Tibial nerve (tissue), 3 donors: ENCODE measurements around a stretch of chr20.

DNA sequence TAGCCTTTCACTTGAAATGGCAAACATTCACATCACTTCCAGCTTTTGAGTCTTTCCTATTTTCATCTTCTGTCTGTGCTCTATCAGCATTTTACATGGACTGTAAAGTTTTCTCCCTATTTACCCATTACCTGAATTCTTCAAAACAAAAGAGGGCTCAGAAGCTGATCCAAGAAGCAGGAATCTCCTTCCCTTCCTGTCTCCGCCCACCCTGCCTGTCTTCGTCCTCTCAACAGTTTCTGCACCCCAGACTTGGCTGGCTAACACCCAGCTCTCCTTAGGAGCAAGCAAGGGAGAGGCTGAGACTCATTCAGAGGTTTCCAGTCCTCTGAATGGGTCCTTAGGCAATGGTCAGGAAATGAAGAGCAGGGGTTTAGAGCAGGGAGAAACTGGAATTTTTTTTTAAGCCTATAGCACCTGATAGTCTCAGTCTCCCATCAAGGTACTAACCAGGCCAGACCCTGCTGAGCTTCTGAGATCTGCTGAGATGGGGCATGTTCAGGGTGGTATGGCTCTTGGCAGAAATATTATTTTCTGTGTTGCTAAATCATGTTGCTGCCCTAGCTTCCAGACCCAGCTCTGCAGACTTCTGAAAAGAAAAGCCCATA is 74.4 kb upstream of the CD93 start:
- PRO-cap: no peak
- RAMPAGE, long total RNA, 3 experiments: no peak in any of the 3 experiments

DNA sequence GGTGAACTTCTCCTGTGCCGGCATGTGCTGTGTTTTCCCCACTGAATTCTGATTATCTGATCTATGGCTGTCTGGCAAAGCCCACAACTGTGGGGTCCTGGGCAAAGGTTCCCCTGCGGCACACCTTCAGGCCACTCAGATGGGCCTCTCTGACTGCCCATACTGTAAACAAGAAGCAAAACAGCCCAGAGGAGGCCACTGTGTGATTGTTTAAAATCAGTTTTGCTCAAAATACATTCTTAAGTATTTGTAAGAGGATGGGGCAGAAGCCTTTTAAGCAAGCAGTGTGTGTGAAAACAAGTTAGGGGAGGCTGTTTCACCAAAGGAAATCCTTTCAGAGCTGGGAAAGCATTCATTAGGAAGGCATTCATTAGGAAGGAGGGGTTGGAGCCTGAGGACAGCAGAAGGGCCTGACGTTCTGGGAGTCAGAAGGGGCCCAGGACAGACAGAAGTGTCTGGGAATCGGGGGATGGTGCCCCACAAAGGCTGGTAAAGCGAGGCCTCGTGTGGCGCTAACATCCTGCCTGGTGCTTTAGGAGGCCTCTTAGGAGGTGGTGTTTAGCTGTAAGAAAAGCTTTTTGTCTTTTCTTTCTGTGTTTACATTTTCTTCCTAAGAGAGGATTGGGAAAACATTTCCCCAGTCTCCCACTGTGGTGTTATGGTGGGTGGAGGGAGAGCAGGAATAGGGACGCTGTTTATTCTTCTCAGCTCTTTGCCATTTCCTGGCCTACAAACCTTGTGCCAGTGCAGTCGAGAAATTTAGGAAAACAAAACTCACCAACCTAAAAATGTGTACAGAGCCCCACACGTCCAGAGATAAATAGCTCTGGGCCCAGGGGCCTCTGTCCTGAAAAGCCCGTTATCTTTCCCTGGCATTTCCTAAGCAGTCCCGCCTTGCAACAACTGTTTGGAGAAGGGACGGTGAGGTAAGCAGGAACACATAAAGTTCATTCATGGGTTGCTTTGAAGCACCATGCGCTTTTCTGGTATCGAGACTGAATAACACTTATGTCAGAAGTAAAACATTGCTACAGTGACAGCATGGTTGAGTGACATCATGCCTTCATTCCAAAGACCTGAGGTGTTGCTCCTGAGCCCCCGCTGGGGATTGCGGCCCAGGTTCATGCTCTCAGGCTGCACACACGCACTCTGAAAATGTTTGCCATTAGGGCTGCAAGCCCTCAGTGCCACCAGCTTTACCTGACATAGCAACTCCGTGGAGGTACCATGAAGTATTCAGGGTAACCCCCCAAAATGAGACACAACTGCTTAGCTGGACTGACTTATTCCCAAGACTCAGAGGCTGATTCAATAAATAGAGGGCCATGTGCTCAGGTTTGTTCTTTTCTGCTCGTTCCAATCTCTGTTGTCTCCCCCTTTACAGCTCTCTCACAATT is 80.3 kb upstream of the NXT1 start:
- PRO-cap: no peak
- RAMPAGE, long total RNA, 3 experiments: no peak in any of the 3 experiments

GRCh38 chr20:23626302-23626639 is 11.5 kb downstream of the CST3 start:
- PRO-cap: bidirectional peak, plus-strand start at chr20:23626513, minus-strand start at chr20:23626405
- RAMPAGE, long total RNA, 3 experiments: no peak in any of the 3 experiments

GRCh38 chr20:23986523-23987011 is 2.0 kb downstream of the GGTLC1 start:
- PRO-cap: no peak
- RAMPAGE, long total RNA, 3 experiments: no peak in any of the 3 experiments

GRCh38 chr20:24389663-24390284 is 79.7 kb upstream of the SYNDIG1 start:
- PRO-cap: no peak
- RAMPAGE, long total RNA, 3 experiments: no peak in any of the 3 experiments

- PRO-cap: no peak
- RAMPAGE, long total RNA, 3 experiments: no peak in any of the 3 experiments
Observed at GRCh38 chr20:24930144-24930860, 18.8 kb upstream of the CST7 start.

GRCh38 chr20:24965009-24965781 is 16.1 kb downstream of the CST7 start:
- PRO-cap: no peak
- RAMPAGE, long total RNA, 3 experiments: no peak in any of the 3 experiments

DNA sequence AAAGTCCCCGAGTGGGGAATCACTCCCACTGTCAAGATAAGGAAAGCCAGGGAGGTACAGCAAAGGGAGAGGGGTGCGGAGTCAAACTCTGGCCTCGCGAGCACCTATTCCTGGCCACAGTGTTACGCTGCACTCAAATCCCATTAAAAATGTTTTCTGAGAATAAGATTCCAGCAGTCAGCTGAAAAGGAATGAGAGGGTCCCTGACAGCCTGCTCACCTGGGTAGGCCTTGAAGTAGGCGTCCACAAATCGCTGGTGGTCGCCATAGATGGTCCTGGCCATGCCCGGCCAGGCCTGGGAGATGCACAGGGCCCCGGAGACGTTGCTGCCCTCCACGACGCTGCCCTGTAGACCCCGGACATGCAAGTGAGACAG is 20.8 kb upstream of the APMAP start:
- PRO-cap: no peak
- RAMPAGE, long total RNA, 3 experiments: no peak in any of the 3 experiments

- PRO-cap: no peak
- RAMPAGE, long total RNA, 3 experiments: start-site peak on the minus strand in 1 of 3 experiments, at chr20:25013970-25013990 at its widest, 19 reads per replicate
Observed at GRCh38 chr20:25013813-25014096, 21.2 kb upstream of the APMAP start.

- PRO-cap: no peak
- RAMPAGE, long total RNA, 3 experiments: start-site peak on the minus strand in 1 of 3 experiments, at chr20:25030725-25031003 at its widest, 24 reads per replicate
Observed at GRCh38 chr20:25030578-25030937, 27.4 kb downstream of the ACSS1 start.

GRCh38 chr20:25049569-25050483 is 8.1 kb downstream of the ACSS1 start:
- PRO-cap: no peak
- RAMPAGE, long total RNA, 3 experiments: no peak in any of the 3 experiments

- PRO-cap: no peak
- RAMPAGE, long total RNA, 3 experiments: no peak in any of the 3 experiments
Observed at GRCh38 chr20:25055897-25056958, 1.7 kb downstream of the ACSS1 start.

GRCh38 chr20:25178680-25179200 is 16.8 kb upstream of the ENTPD6 start:
- PRO-cap: no peak
- RAMPAGE, long total RNA, 3 experiments: no peak in any of the 3 experiments

DNA sequence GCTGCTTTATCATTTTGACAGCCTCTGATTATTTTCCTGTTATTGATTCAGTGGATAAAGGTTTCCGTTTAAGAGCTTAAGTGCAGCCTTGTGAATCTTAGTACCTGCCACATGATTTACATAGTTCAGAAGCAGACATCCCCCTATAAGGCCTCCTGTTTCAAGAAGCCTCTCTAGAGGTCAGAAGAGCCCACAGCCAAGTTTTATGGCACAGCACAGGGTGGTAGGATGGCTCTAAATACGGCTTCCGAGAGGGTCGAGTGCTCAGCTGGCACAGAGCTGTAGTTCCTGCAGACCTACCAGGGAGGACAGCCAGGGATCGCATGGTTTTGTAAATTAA is 17.6 kb upstream of the PYGB start:
- PRO-cap: no peak
- RAMPAGE, long total RNA, 3 experiments: no peak in any of the 3 experiments

GRCh38 chr20:25246298-25246877 is 1.5 kb upstream of the PYGB start:
- PRO-cap: no peak
- RAMPAGE, long total RNA, 3 experiments: no peak in any of the 3 experiments

GRCh38 chr20:25319047-25319655 is 71.3 kb downstream of the PYGB start:
- PRO-cap: no peak
- RAMPAGE, long total RNA, 3 experiments: no peak in any of the 3 experiments

DNA sequence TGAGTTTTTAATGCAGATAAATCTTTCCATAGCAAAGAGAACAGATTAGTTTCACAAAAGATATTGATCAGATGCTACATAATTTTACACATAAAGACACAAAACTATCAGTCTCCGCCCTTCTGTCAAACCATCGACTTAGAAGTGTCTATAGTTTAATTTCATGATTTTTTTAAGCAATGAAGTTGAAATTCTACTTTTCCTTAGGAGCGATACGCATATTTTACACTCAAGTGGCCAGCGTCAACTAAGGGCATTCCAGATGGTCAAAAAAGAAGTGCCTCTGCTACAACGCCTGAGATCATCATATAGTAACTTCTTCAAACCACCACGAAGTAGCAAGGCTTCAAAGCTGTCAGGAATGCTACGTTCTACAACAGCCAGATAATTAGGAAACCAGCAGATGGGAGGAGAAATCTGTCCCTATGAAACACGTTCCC is 1.4 kb downstream of the ABHD12 start:
- PRO-cap: no peak
- RAMPAGE, long total RNA, 3 experiments: no peak in any of the 3 experiments

DNA sequence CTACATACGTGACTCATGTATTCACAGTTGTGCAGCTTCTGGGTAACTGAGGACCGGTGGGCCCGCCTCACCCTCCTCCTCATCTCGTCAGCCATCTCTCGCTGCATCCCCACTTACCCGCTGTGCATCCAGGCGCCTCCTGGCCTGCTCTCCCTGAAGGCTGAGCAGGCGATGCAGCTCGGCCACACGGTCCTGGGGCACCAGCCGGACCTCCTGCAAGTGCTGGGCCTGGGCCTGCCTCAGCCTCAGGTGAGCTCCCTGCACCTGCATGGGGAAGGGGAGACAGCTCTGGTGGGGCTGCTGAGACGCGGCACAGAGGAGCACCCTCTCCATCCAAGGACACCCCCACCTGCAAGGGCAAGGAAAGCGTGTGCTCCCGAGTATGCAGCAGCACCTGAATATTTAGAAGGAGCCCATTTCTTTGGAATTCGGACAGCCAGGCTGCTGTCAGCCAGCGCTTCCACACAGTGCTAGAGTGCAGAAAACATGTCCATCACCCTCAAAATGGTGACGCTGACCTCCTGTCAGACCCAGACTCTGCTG is 50.9 kb downstream of the GINS1 start:
- PRO-cap: no peak
- RAMPAGE, long total RNA, 3 experiments: start-site peak on the minus strand in 1 of 3 experiments, centred at position 281 of the sequence, 14 reads per replicate

- PRO-cap: no peak
- RAMPAGE, long total RNA, 3 experiments: start-site peak on the minus strand in 1 of 3 experiments, at chr20:25507491-25507673 at its widest, 7 reads per replicate
Observed at GRCh38 chr20:25507283-25508478, 77.7 kb downstream of the NINL start.

- PRO-cap: no peak
- RAMPAGE, long total RNA, 3 experiments: start-site peak on the minus strand in 1 of 3 experiments, at chr20:25512661-25512975 at its widest, 8 reads per replicate
Observed at GRCh38 chr20:25512665-25513127, 72.6 kb downstream of the NINL start.